ENCODE measurements around a stretch of chr21.

GRCh38 chr21:46066707-46067604, 31.0 kb upstream of the COL6A2 start:
- PRO-cap = no peak

- PRO-cap = no peak
Observed at GRCh38 chr21:46130197-46131219, 24.9 kb downstream of the FTCD start.

- PRO-cap = no peak
Observed at GRCh38 chr21:46131220-46132099, 23.9 kb downstream of the FTCD start.

- PRO-cap = bidirectional peak, plus-strand start at chr21:46153510, minus-strand start at chr21:46153350
Observed at GRCh38 chr21:46152837-46153991, 2.2 kb downstream of the FTCD start.

DNA sequence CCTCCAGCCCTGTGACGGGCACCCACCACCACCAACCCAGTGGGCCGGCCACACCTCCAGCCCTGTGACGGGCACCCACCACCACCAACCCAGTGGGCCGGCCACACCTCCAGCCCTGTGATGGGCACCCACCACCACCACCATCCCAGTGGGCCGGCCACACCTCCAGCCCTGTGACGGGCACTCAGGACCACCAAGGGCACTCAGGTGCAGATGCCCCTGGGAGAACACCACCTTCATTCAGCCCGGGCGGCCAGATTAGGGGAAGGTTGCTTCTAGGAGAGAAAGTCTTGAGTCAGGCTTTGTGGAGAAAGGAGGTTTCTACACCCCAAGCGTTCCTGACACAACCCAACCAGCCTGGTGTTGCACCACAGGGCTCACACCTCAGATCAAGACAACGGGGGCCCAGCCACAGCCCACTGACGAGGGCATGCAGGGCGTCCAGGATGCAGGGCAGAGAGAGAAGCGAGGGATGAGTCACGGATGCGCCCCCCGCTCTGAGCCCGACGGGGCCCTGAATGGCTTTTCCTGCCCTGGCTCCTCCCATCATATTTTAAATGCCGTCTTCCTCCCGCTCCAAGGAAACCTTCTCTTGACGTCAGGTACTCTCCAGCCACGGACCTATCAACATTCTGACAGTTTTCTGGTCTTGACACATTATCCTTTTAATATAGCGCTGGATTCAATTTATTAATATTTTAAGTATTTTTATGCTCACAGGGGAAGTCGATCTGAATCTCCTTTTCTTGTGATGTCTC, 506 bp upstream of the SPATC1L start:
- PRO-cap = bidirectional peak, plus-strand start at position 148 of the sequence, minus-strand start outside the sequence; bidirectional peak, plus-strand start at position 590 of the sequence, minus-strand start at position 520 of the sequence

DNA sequence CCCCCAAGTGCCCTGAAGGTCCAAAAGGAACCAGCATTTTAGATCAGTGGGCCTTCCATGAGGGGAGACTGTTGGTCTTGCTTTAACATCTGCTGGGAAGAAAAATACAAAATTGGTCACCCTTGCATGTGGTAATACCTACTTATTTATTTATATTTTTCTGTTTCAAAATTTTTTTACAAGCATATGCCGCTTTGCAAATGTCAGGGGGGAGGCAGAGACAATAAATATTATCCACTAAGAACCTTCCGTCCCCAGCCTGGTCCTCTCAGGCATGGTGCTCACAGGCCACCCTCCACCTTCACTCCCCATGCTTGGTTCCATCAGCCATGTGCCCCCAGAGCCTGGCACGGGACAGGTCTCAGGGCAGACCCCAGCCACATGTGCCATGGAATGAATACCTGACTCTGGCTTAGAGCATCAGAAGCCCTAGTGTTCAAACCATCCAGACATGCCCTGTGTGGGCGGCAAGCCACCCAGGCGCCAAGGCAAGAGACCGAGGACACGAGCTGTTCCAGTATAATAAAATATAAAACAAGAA, 5.5 kb downstream of the LSS start:
- PRO-cap = no peak

DNA sequence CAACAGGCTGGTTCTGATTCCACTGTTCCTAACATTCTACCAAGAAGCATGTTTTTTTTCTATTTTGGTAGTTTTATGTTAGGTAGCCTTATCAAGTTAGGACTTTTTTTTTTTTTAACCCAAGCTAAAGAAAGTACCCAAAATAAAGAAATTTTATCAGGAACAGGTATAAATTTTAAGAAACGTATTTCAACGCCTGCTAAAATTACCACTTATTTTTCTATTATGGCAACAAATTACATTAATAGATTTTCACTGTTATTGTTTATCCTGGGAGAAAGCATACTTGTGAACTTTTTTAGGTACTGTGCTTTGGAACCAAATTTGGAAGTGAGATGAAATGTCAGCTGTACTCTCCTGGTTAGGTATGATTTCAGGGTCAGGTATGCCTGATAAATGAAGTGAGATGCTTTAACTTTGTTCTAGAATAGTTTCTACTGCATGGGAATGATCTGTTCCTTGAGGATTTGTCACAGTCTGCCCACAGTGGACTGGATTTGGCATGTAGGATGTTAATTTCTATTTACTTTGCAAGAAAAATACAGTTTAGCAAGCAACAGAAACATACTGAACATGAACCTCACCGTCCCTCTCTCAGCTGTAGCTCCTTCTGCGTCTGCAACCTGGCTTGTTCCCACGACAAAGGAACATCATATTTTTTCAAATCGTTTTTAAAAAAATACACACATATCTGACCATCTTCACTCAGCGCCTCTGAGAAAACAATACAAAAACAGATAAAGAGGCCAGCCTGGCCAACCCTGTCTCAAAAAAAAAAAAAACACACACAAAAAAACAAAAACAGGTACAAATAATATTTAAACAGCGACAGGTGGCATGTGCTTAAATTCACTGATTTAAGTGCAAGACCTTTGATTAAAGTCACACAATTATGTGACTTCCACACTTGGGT, 13.9 kb upstream of the LSS start:
- PRO-cap = no peak

DNA sequence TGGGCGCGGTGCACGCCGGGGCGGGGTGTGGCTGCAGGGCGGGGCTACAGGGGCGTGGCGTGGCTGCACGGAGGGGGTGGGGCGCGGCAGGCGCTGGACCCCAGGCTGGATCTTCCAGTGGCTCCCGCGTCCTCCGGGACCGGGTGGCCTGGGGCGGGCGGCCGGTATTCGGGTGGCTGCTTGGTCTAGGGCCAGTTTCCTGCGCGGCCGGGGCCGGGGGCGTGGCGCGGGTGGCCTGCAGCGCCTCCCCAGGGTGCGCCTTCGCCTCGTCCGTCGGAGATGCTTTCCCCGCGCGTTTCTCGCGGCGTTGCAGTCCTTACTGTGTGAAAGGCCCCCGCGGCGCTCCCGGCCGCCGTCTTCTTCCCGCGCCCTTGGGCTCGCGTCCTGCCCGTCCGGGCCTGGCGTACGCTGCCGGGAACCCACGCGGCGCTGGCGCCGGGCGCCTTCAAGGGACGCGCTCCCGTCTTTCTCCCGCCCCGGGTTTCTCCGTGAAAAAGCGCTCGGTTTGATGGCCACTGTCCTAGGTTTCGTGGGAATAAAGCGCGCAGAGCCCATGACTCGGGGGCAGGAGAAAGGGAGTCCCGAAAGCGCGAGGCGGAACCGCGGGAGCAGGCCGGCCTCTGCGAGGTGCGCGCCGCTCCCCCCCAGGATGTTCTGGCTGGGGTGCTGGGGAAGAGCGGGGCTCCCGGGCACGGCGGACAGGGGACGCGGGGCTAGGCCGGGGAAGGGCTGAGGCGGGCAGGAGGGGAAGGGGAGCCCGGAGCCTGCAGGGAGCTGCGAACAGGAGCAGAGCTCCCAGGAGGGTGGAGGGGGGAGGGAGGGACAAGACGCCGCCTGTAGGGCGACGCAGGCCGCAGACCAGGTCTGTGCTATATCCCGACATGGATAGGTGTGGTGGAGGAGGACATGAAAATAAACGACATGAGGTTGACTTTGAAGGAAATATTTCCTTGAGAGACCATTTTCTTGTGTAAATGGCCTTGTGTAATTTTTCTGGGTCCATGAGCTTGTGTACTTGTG, 938 bp downstream of the PCNT start:
- PRO-cap = bidirectional peak, plus-strand start at position 117 of the sequence, minus-strand start outside the sequence; unidirectional peak, plus-strand start at position 269 of the sequence; unidirectional peak, plus-strand start at position 312 of the sequence

- PRO-cap = no peak
Observed at GRCh38 chr21:46346552-46347133, 22.7 kb downstream of the PCNT start.

DNA sequence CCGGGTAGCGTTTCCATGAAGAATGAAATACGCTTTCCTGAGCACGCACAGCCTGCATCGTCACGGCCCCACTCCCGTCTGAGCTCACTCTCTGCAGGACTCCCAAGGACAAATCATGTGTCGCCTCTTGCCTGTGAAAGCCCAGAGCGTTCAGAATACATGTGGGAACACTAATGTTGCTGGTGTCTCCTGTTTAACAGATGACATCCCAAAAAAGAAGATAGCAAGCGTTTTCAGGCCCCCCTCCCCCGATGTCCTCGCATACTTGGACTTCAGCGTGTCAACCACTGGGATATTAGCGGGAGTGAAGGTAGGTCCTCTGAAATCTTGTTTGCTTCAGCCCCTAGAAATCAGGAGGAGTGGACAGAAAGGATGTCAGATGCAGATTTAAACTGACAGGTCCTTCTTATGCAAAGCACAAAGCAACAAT, 49.1 kb downstream of the S100B start:
- PRO-cap = bidirectional peak, plus-strand start at position 287 of the sequence, minus-strand start at position 80 of the sequence

- PRO-cap = unidirectional peak, plus-strand start at chr21:46699278; unidirectional peak, minus-strand start at chr21:46699305
Observed at GRCh38 chr21:46699184-46699530, 63.7 kb downstream of the PRMT2 start.